Thyroid gland (tissue), 7 donors: ENCODE results near the gene TRIM71.

DNA sequence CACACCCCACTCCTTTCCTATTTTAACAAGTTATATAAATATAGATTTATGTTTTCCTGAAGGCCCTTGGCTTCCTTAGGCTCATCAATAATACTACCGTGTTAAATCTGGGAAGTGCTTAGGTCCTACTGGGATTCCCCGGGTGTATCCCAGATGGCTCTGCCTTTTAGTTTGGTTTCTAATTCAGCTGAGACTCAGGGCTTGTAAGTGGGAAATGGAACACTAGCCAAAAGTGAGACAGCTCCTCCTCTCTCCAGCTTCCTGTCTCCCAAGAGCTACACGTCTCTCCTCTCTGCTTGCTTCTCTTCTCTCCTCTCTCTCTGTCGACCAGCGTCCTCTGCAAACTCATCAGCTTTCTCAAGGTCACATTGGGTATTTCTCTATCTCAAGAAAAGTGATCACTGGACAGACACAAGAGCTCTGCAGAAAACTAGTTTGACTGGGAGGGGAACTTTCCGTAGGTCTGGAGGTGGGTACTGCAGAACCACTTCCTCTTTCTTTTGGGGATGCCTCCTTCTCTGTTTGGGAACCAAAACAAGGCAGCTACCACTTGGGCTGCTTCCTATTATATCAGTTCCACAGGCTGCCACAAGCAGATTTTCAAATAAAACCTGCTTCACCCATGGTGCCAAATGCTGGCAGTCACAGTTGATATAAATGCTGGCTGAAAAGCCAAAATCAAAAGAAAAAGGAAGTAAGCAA is 7.0 kb upstream of the DYNC1LI1 start:
- PRO-cap, 2 experiments, result no peak in any of the 2 experiments
- RAMPAGE, long total RNA, 5 experiments, result no peak in any of the 5 experiments

GRCh38 chr3:32673680-32674329 is 11.2 kb upstream of the CNOT10 start:
- PRO-cap, 2 experiments, result no peak in any of the 2 experiments
- RAMPAGE, long total RNA, 5 experiments, result no peak in any of the 5 experiments

GRCh38 chr3:32815776-32816310 is 2.0 kb upstream of the TRIM71 start:
- PRO-cap, 2 experiments, result no peak in any of the 2 experiments
- RAMPAGE, long total RNA, 5 experiments, result no peak in any of the 5 experiments

DNA sequence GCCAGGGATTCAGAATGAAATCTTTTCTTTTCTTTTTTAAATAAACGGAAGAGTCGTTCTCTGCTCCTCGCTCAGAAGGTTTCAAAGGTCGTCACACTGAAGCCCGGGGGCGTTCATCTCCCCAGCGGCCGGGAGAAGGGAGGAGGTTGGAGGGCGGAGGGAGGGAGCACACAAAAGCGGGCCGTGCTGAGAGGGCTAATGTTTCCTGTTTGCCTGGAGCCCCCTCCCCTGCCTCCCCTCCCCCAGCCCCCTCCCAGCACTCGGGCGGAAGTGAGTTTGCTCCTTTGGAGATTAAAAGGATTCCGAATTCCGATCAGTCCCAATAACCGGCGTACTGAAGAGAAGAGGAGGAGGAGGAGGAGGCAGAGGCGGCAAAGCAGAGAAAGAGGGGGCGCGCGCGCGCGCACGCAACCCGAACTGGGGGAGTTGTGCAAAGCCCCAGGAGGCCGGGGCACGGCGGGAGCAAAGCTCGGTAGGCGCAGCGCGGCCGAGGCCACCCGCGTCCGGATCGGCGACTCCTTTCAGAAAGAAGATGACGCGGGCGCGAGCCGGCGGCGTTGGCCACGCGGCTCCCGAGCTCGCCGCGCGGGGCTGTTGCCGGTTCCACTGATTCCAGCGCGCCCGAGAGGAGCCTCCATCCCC is 1.4 kb upstream of the TRIM71 start:
- PRO-cap, 2 experiments, result no peak in any of the 2 experiments
- RAMPAGE, long total RNA, 5 experiments, result no peak in any of the 5 experiments

DNA sequence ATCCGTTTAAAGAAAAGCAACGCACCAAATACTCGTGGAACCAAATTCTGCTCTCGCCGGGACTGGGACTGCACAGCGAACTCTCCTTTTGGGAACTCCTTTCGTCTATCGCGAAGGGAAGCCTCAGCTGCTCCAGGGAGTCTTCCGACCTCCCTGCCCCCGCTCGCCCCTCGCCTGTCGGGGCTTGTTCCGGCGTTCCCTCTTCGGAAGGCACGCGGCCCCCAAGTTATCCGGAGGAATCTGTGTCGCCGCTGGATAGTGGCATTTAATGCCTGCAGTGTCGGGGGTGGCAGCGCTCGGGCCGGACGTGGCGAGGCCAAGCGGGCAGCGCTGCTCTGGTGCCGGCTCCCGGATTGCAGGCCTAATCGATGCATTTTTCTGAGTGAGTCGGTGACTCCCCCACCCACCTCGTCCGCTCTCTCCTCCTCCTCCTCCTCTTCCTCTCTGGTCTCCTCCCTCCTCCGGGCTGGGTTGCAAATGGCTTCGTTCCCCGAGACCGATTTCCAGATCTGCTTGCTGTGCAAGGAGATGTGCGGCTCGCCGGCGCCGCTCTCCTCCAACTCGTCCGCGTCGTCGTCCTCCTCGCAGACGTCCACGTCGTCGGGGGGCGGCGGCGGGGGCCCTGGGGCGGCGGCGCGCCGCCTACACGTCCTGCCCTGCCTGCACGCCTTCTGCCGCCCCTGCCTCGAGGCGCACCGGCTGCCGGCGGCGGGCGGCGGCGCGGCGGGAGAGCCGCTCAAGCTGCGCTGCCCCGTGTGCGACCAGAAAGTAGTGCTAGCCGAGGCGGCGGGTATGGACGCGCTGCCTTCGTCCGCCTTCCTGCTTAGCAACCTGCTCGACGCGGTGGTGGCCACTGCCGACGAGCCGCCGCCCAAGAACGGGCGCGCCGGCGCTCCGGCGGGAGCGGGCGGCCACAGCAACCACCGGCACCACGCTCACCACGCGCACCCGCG is at the start of gene TRIM71:
Gene TRIM71, plus strand, starts transcription at position 394 of the 953 bp plus-strand sequence.
- PRO-cap, 2 experiments, result no peak in any of the 2 experiments
- RAMPAGE, long total RNA, 5 experiments, result no peak in any of the 5 experiments

DNA sequence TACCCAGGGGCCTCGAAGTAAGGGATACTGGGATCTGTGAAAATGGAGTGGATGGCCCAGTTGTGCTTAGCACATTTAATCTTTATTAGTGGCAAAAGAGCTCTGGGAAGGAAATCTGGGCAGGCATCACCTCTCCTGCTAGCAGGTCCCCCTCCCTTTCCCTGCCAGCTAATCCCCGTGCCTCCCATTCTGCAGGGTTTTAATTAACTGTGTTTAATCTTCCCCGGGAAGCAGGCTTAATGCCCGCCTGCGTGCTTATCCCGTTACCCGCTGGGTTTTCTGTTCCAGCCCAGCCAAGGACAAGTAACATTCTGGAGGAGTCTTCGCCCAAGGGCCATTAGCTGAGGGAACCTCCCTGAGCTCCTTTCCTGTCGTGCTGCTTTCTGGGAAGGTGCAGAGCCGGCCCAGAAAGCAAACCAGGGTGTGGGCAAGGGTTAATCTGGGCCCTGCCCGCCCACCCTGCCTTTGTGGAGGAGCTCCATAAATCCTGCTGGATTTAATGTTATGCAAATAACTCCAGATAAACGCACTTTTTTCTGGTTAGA is 25.7 kb downstream of the TRIM71 start:
- PRO-cap, 2 experiments, result no peak in any of the 2 experiments
- RAMPAGE, long total RNA, 5 experiments, result no peak in any of the 5 experiments

DNA sequence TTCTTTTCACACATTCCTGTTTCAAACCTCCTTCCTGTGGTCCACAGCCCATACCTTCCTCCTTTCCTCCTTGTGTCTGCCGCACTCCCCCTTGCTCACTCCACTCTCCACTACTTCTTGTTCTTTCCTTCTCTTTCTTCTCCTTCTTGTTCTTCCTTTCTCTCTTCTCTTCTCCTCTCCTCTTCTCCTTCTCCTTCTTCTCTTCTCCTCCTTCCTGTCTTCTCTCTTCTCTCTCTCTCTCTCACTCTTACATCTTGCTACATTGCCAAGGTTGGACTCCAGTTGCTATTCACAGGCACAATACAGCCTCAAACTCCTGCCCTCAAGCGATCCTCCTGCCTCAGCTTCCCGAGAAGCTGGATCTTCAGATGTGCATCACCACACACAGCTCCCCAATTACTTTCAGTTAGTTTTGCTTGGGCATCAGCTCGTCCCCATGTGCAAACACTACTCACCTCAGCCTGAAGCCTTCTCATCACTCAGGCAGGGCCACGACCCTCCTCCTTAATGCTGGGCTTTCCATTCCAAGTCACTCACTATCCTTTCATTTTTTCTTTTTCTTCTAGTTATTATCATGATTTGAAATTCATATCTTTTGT is 49.6 kb downstream of the CCR4 start:
- PRO-cap, 2 experiments, result no peak in any of the 2 experiments
- RAMPAGE, long total RNA, 5 experiments, result no peak in any of the 5 experiments

GRCh38 chr3:33144186-33145036 is 30.6 kb downstream of the CRTAP start:
- PRO-cap, 2 experiments, result no peak in any of the 2 experiments
- RAMPAGE, long total RNA, 5 experiments, result no peak in any of the 5 experiments

- PRO-cap, 2 experiments, result no peak in any of the 2 experiments
- RAMPAGE, long total RNA, 5 experiments, result no peak in any of the 5 experiments
These were observed 33.1 kb downstream of the CRTAP start for GRCh38 chr3:33146899-33147242.

GRCh38 chr3:33385637-33386176 is 54.5 kb downstream of the UBP1 start:
- PRO-cap, 2 experiments, result no peak in any of the 2 experiments
- RAMPAGE, long total RNA, 5 experiments, result no peak in any of the 5 experiments

DNA sequence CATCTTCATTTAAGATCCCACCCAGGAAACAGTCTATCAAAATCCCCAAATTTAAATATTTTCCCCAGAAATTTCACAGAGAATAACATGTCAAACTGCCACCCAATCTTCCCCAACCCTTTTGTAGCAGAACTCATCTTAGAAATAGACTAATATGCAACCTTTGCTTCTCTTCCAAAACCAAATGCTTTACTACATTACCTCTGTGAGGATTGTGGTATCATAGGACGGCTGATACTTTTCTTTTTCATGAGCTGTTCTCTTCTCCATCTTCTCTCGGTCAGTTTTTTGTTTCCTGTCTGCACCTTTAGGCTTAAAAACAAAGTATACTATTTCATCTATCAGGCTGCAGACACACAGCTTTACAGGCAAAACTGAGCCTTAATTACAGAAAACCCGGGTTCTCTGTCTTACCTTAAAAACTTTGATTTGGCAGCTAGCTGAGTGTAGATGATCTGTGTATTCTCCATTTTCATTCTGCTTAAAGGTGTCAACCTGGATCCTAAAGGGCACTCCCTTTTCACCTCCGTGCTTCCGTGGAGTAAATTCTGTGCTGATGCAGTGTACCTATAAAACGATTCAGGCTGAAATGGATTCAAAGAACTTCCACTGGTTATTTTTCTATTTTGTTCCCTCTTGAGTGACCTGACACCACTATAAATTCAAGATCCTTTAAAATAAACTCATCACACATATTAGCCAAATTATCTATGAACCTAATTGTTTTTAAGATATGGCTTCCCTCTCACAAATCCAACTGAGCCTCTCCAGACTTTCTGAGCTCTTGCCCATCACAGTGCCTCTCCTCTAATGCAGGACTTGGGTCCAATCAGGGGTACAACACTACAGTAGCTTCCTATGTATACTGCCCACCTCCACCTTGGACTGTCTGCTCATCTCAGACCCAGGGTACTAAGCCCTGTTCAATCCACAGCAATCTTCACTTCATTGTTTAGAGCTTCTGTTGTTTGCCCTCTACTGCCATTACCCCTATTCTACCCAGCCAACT is 30.9 kb downstream of the UBP1 start:
- PRO-cap, 2 experiments, result no peak in any of the 2 experiments
- RAMPAGE, long total RNA, 5 experiments, result no peak in any of the 5 experiments

GRCh38 chr3:33551041-33552113 is 111.2 kb upstream of the UBP1 start:
- PRO-cap, 2 experiments, result no peak in any of the 2 experiments
- RAMPAGE, long total RNA, 5 experiments, result no peak in any of the 5 experiments

- PRO-cap, 2 experiments, result no peak in any of the 2 experiments
- RAMPAGE, long total RNA, 5 experiments, result no peak in any of the 5 experiments
These were observed 43.4 kb downstream of the PDCD6IP start for GRCh38 chr3:33841676-33842321.

GRCh38 chr3:35486337-35486536 is 153.1 kb upstream of the ARPP21 start:
- PRO-cap, 2 experiments, result no peak in any of the 2 experiments
- RAMPAGE, long total RNA, 5 experiments, result no peak in any of the 5 experiments

- PRO-cap, 2 experiments, result no peak in any of the 2 experiments
- RAMPAGE, long total RNA, 5 experiments, result no peak in any of the 5 experiments
These were observed 2.7 kb downstream of the ARPP21 start for GRCh38 chr3:35642007-35642428.

GRCh38 chr3:35800714-35801316 is 161.5 kb downstream of the ARPP21 start:
- PRO-cap, 2 experiments, result no peak in any of the 2 experiments
- RAMPAGE, long total RNA, 5 experiments, result no peak in any of the 5 experiments

DNA sequence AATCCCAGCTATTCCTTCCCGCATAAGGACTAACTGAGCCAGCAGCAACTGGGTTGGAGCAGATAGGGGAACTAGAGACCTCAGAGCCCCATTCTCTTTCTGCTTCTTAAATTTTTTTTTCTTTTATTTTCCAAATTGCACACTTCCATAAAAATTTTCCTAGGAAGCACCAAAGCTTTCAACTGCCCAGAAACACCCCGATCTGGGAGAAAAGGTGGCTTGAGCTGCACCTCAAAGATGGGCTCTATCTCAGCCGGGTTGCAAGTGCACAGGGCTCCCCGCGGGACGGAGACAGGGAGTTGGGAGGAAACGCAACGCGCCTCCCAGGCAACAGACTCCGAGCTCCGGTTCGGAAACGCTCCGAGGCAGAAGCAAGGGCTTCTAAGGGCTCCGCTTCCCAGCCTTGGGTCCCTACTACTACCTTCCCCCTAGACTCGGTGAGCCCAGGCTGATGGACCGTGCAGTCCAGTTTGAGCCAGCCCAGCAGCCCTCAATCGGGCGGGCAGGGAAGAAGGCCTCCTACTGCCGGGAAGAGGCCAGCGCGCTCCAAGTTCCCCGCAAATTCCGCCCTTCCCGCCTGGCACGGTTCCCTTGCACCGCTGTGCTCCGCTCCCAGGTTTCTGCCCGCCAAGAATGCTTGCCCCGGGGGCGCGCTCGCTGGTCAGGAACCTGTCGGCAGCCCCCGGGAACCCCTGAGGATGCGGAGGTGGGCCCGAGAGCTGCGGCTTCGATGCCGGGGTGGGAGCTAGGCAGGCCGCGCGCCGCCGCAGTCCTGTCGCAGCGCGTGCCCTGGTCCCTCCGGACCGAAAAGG is 877 bp downstream of the TRANK1 start:
- PRO-cap, 2 experiments, result peak in 2 of 2 experiments; most common plus-strand start position 493 of the sequence (in 2); most common minus-strand start position 790 of the sequence (in 1)
- RAMPAGE, long total RNA, 5 experiments, result no peak in any of the 5 experiments

DNA sequence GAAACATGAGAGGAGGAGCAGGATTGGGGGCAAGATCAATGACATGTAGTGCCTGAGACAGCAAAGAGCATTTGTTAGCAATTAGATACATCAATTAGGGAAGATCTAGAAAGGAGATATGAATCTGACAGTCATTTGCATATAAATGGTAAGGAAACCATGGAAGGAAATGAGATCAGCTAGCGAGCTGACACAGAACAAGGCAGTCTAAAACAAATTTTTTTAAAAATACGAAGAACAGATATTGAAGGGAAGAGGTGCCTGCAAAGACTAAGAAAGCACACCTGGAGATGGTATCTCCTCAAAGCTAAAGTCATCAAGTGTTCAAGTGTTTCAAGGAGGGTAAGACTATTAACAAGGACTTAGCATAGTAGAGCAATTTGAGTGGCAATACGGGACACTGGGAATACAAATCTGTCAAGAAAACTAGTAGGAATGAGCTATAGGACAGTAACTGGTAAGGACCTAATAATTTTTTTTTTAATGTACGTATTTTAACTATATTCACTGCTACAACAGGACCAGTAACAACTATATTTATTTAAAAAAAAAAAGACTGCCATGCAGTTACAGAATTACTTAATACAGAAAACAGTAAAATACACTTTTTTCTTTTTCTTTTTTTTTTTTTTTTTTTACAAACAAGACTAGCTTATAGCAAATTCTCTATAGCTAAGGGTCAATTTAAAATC is 4.4 kb downstream of the EPM2AIP1 start:
- PRO-cap, 2 experiments, result no peak in any of the 2 experiments
- RAMPAGE, long total RNA, 5 experiments, result no peak in any of the 5 experiments

- PRO-cap, 2 experiments, result no peak in any of the 2 experiments
- RAMPAGE, long total RNA, 5 experiments, result no peak in any of the 5 experiments
These were observed 3.6 kb downstream of the EPM2AIP1 start for GRCh38 chr3:36989062-36990033.

GRCh38 chr3:37016491-37017598 is 23.5 kb downstream of the MLH1 start:
- PRO-cap, 2 experiments, result no peak in any of the 2 experiments
- RAMPAGE, long total RNA, 5 experiments, result no peak in any of the 5 experiments